ENCODE measurements around a stretch of chr10.

GRCh38 chr10:1297647-1298053 lies 241.5 kb downstream of the WDR37 start:
- PRO-cap: no peak

- PRO-cap: no peak
Measured at GRCh38 chr10:1658324-1658676, 79.0 kb downstream of the ADARB2 start.

DNA sequence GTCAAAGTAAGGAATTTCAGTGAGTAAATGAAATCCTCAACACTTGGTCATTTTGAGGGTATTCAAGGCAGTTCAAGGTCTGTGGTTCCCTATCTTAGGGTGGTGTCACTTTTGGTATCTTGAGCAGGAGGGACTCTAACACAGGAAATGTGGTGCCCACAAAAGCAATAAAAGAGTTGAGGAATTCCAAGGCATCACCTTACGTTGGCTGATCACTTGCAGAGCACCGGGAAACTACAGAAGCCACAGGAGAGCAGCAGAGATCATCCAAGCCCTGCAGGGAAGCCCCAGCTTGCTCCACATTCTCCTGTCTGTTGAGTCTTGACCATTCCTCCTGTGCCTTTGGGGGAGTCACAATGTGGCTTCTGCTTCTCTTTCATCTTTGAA lies 565.8 kb upstream of the ADARB2 start:
- PRO-cap: no peak

DNA sequence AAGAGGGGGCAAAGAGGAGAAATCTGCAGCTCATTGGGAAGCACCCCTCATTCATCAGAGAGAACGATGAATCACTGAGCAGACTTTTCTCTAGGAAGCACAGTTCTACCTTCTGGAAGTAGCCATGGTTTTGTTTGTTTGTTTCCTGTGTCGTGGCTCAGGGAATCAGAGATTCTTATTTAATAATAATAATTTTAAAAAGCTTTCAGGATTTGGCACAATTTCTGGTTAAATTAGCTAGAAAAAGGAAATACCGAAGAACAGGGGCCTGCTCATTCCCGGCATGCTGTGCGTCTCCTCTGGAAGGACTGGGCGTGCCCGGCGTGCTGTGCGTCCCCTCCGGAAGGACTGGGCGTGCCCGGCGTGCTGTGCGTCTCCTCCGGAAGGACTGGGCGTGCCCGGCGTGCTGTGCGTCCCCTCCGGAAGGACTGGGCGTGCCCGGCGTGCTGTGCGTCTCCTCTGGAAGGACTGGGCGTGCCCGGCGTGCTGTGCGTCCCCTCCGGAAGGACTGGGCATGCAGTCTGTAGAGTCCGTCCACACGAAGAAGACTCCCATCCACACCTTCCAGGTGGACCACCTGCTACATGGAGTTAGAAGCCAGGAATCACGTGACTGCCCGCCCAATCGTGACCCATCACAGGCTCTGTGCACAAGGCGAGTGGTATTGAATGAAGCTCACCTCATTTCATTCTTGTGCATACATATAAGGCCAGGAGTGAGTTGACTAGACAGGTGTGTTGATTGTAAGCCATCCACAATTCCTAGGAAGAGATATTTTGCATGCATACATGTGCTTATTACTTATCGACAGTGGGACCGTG lies 577.7 kb upstream of the ADARB2 start:
- PRO-cap: no peak

DNA sequence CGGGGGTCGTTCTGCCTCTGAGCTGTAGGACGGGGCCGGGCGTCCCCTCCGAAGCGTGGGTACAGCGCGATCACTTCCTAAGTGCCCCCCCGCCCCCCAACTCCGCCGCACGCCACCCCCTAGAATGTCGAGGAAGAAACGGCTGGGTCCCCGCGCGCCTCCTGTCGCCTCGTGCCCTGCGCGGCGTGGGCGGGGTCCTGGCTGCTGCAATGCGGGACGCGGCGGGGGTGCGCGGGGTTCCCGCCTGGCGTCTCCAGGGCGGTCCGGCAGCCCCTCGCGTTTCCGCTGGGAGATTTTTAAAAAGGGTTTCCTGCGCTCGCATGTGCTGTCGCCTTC lies 707 bp downstream of the PFKP start:
- PRO-cap: no peak

GRCh38 chr10:3129710-3130082 lies 42.9 kb downstream of the PITRM1 start:
- PRO-cap: no peak

DNA sequence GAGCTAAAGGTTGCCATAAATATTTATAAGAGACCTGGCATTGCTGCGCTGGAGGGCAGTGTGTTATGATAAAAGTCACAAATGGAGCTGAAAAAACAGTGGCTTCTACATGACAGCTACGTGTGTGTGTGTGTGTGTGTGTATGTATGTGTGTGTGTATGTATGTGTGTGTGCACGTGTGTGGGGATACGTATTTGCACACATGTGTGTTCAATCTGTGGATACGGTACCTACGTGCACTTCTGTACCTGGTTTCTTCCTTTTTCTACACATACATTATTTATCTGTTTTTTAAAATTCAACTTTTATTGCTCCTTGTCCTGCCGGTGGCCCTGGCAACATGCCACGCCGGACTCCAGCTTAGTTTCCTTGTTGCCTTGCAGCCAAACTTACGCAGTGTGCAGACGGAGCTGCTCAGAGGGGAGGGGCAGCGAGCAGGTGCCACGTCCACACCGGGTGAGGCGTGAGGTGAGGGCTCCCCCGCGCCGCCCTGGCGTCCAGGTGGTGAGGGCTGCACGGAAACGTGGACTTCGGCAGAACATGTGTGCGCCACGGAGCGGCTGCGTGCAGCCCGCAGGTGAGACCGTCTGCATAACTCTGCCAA lies 115.3 kb upstream of the PITRM1 start:
- PRO-cap: no peak

DNA sequence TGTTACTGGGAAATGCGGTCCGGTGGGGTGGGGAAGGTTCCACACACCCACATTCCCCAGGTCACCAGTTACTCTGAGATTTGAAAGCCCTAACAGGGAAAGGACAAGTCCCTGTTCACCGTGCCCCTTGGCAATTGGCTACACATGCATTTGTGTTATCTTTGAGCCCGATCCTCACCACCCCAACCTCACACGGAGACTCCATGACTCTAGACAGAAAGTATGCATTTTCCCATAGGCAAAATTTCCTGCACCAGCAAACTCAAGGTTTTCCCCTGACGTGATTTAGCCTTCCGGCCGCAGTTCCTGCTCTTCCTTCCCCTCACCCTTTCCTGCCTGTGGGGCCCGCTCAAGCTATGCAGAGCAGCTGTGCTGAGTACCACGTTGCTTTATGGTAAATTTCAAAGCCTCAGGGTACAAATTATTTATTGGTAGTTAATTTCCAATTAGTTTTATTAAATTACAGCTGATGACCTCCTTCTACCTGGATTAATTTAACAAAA lies 282.8 kb upstream of the PITRM1 start:
- PRO-cap: no peak

- PRO-cap: no peak
Measured at GRCh38 chr10:3485269-3485801, 299.7 kb downstream of the KLF6 start.

DNA sequence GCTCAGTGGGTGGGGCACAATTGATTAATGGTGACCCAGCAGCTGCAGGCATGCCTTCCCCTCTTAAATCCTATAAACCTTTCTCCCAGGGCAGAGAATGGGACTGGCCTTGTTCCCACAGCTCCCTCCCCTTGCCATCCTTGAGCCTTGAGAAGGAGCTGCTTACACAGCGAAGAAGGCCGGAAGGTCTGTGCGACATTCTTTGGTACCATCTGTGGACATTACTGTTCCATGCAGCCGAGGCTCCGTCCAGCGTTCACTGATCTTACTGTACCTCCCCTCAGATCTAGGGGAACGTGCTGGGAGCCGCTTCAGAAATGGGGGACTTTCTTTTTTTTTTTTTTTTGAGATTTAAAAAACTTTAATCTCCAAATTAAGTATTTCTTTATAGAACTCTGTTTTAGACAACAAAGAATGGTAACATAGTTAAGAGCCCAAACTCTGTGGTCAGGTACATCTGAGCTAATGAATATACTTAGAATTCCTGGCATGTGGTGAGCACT lies 14.3 kb downstream of the KLF6 start:
- PRO-cap: no peak

DNA sequence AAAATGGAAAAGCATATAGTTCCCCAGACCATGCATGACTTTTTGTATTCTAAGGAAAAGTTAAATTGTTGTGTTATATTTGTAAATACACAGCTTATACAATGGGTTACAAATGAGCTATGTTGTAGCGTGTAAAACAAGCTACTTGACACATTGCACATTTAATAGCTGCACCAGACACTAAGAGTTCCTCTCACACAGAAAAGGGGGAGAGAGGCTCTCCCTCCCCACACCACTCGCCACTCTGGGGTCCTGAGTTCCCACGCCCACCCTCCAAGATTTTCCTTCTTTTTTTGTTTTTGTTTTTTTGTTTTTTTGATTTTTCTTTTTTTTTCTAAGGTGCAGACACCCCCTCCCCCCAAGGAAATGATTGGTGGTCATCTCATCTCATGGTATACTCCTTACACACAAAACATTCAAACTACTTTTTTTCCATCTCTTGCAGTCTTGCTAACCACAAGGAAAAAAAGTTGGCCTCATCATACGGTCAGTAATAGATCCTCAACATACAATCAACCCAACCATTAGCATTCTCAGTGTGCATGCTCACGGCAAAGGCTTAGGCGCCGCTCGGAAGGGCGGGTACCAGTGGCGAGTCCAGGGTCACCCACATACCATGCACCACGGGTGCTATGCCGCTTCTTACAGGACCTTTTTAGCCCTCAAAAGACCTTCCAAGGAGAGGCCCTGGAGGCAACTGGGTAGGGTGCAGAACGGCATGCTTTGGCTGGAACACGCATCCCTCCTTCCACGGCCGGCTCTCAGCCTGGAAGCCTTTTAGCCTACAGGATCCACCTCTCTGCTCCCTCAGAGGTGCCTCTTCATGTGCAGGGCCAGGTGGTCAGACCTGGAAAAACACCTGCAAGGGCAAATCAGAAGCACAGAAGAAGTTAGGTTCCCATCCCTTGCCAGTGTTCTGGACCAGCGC lies 6.0 kb downstream of the KLF6 start:
- PRO-cap: no peak

DNA sequence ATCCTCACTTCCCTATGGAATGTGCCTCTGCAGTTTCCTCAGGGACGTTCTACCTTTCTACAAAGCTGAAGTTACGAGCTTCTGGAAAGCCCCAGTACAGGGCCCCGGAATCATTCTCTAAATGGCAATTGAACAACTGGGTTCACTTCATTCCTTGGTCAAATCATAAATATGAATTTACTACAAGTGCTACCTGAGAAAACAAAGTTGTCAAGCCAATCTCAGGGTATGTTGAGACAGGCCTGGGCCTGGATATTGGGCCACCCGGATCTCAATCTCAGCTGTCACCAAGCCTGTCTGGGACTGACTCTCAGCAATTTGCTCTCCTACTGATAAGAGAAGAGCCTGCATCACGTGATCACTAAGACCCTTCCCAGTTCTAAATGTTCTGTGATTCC lies 4.4 kb downstream of the KLF6 start:
- PRO-cap: no peak

DNA sequence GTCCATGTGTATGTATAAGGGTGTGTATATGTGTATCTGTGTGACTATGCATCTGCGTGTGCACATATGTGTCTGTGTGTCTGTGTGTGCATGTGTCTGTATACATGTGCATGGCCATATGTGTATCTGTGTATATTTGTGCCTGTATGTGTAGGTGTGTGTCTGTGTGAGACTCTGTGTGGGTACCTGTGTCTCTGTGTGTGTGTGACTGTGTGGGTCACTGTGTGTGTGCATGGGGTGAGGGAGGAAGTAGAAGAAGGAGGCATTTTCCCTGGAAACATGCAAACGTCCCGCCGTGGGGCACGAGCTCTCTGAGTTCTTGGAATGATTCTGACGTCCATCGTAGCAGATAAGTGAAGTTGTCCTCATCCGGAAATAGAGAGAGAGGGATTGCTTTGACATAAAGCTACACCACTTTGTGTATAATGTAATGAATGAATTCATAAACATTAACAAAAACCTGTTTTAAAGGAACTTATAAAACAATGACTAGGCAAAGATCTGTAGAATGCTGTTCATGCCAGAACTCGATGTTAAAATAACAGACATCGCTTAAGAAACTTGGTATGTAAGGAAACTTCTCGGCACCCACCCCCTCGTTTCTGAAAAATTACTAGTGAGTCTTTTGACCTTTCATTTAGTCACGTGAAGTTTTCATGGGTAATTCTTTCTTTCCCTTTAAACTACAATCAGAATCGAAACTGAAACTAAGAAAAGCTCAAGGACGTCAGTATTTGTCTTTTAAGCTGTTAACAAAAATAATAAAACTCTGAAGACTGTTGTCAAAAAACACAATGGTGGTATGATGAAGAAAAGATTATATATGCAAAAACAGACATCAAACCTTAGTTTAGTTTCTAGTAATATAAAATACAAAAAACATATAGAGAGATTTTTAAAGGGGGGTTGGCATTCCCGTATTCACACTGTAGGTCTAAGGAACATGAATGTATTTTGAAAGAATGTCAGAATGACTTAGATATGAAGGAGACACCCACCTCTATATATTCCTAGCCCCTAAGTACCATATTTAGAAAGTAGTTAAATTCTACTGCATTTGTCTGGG lies 43.7 kb upstream of the KLF6 start:
- PRO-cap: bidirectional peak, plus-strand start at position 710 of the sequence, minus-strand start at position 604 of the sequence

- PRO-cap: no peak
Measured at GRCh38 chr10:3886009-3886518, 101.1 kb upstream of the KLF6 start.

DNA sequence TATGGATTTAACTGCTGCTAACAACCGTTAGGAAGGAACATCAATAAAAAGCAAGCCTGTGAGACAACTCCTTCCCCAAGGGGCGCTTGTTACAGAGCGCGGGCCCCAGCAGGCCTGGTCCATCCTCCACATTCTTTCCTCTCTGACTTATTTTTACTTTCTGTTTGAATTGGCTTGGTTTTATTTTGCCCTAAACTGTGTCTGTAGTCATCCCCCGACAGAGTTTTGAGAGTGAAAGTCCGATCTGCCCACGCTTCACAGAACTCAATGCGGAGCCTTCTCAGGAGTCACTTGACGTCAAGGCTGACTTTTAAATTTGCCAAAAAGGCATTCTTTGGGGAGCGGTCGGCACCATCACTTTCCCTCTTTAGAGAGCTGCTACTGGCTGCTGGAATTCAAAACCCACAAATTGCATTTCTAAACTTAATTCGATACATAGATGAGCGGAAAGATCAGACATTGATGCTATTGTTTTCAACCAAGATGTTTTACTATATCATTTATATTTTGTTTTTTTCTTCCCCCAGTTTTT lies 150.2 kb upstream of the KLF6 start:
- PRO-cap: bidirectional peak, plus-strand start at position 220 of the sequence, minus-strand start at position 227 of the sequence

DNA sequence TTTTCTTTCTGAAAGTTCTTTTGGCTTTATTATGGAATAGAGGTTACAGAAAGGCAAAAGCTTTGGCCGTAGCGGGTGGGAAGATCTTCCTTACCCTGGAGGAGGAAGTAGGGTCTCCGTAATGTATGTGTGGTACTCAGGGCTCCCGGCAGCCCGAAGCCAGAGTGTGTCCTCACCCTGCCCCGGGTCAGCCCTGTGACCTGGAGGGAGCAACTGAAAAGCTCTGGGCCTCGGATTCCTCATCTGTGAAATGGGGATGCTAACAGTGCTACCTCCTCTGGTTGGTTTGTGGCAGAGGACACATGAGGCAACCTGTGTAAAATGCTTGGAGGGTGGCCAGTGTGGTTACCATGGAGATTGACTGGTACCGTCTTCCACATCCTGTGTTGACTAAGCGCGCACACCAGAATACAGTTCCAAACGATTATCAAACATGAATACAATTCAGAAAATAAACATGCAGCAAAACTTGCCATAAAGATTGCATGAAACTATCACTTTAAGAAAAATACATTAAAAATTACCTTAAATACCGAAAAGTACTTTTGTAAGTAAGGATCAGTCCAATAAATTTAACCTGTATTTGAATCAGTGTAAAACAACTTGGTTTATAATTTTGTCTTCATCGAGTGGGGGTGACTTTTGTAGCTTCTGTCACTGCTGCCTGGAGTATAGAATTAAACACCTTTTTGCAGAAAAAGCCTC lies 163.9 kb upstream of the KLF6 start:
- PRO-cap: no peak

GRCh38 chr10:3976614-3977193 lies 191.7 kb upstream of the KLF6 start:
- PRO-cap: no peak

DNA sequence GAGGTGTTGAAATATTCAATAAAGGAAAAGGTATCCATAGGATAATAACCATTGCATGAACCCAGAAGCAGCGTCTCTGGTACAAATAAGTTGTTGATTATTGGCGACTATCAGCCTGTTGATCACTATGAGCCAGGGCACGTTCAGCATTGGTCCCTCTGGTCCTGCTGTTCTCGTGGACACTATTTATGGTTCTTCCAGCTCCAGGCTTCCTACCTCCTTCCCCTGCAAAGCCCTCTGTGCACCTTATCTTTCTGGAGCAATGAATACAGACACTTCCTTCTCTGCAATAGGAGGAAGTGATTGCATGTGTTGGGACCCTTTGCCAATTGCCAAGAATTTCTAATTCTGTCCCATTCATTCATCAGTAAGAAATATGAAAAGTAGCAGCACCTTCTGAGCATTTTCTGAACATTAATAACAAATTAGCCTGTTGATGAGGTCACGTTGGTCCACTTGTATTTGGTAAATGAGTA lies 258.9 kb upstream of the KLF6 start:
- PRO-cap: no peak

GRCh38 chr10:4242322-4243085 lies 457.5 kb upstream of the KLF6 start:
- PRO-cap: no peak

DNA sequence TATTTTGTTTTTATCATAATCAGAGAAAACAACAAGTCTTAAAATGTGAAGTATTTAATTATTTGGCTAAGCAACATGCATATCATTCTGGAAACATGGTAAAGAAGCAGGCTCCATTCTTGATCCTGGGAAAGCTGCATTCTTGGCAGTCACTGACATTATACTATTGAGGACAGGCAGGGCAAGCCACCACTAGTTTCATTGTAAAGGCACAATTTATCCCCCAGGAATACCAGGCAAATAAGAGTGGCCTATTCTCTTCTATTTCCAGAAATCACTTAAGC lies 153.8 kb upstream of the AKR1E2 start:
- PRO-cap: no peak

Measured in ascending aorta (tissue), 1 donor.